ENCODE results near the genes ITPRIP and CFAP58.

DNA sequence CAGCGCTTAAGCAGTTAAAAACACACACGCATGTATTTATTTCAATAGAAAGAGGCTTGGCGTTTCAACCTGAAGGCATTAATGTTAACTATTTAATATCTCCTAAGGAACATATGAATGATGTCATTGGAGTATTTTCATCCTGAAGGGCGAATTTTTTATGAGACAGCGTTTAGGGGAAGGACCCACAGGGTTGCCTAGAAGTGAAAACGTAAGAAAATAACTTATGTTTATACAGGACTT is 1.5 kb downstream of the SLK start:
- PRO-cap: no peak

DNA sequence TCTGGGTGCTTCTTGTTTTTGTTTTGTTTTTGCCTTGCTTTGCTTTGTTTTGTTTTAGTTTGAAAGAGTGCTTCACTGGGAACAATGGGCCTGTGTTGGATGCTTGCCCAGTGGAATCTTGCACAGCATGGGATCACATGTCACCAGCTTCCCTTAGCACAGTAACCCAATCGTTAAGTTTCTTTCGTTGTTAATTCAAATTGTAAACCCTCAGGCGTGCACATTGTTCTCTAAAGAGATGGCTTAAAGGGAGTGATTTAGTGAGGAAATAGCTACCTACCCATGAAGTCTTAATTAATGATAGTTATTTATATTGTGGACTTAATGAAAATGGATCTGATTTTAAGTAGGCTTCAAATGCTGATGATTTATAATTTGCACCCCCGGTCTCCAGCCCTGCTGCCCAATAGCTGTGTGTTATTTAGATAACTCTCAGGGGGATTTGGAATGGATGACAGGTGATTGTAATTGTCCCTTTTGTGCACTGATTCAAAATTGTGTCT is 8.8 kb downstream of the COL17A1 start:
- PRO-cap: no peak

- PRO-cap: no peak
Measured at GRCh38 chr10:104221848-104222156, 10.4 kb downstream of the CFAP43 start.

- PRO-cap: no peak
Measured at GRCh38 chr10:104259980-104260754, 5.5 kb downstream of the GSTO1 start.

GRCh38 chr10:104300630-104301309 is 31.8 kb downstream of the GSTO2 start:
- PRO-cap: no peak

DNA sequence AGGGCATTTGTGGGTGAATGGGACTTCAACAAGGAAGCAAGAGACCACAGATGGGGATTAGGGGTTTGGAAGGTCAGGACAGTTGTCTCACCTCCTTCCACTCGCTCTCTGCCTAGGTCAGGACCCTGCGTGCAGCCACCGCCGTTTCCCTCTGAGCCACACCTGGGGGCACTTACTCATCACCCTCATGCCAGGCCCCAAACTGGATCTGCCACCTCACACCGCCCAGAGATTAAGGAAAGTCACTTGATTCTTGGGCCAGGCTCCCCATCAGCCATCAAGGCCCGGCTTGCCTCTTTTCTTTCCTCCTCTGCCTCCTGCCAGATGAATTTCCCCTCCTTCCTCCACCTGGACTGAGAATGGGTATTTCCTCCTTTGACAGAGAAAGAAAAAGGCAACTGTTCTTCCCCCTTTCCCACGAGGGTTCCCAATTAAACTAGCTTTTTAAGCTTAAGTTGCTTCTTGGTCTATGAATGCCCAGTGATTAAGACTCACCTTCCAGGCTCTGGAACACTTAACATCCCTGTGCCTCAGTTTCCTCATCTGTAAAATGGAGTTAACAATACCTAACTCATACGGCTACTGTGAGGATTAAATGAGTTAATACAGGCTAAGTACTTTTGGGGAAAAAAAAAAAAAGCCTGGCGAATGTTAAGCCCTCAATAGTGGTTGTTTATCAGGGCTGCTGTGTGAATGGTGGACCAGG is 2.8 kb downstream of the ITPRIP start:
- PRO-cap: no peak

- PRO-cap: bidirectional peak, plus-strand start at chr10:104338756, minus-strand start at chr10:104338448
Measured at GRCh38 chr10:104338270-104338914, at the start of gene ITPRIP. ITPRIP (minus strand) TSS chr10:104338465.

DNA sequence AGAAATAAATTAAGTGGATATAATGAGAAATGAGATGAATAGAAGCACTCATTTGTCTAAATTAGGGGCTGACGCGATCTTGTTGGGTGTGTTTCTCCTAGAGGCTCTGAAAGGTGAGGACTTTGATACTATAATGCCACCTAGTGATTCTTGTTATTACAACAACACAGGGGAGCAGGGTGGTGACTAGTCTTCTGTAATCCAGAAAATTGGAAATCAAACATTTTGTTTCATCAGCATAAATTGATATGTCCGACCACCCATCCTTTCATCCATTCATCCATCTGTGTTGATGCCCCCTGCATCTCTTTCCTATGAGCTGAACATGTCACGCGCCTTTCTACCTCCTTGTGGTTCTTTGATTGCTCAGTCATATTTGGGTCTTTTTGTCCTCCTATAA is 3.4 kb upstream of the CFAP58 start:
- PRO-cap: no peak

GRCh38 chr10:104353161-104354038 is at the start of gene CFAP58:
CFAP58 (plus strand) TSS chr10:104353833.
- PRO-cap: unidirectional peak, minus-strand start at chr10:104353446; unidirectional peak, minus-strand start at chr10:104353521; unidirectional peak, minus-strand start at chr10:104353602

DNA sequence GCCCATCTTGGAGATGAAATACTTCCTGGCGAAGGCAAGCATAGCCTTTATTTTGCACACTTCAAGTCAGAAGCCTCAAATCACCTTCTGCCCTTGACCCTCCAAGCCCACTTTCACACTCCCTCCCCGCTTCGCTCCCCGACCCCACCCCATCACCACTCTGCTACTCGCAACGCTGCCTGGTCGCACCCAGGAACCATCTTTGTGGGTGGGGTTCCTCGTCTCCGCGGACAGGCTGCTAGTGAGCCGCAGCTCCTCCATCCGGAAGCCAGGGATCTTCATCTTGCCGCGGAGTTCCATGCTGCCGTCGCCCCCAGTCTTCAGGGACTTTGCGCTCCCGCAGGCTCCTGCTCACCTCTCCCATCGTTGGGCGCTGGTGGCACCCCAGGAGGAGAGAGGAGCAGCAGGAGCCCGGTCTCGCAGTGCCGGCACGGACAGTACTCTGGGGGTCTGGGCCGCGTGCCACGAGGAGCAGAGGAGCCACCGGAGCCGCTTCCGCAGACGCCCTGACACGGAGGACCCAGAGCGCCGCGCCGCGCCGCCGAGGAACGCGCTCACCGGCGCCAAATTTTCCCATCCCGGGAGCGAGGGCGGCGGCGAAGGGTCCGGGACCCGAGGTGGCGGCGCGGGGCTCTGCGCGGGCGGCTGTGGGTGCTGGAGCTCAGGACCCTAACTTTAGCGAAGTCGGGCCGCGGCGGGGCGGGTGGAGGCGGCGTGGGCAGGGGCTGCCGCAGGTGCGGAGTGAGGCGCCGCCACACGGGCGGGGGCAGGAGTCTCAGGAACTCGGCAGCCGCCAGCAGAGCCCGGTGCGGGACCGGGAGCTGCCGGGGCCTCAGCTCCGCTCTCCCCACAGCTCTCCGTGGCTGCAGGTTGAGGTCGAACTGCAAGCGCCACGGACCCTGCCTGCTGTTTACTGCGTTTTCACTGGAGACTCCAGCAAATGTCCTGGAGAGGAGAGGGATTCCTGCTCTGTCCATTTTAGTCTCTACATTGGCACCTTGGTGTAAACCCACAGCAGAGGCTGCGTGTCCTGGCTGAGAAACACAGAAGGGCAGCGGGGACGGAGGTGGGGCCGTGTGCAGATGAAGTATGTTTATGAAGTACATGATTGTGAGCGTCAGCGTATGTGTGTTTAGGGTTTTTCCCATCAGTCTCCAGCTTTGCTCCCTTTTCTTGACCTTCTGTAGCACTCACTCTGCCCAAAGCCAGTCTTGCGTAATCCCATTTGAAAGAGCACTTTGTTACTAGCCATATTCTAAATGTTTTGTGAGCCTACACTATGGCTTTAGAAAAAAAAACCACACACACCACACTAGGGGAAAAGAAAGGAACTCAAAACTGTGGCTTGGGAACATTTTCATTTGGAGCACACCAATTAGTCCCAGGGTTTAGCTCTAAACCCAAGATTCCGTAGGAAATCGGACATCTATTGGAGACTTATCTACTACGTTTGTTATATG is 750.3 kb upstream of the SORCS1 start:
- PRO-cap: no peak

GRCh38 chr10:108894634-108895219 is 1028.6 kb downstream of the XPNPEP1 start:
- PRO-cap: no peak

GRCh38 chr10:108911610-108912614 is 1011.4 kb downstream of the XPNPEP1 start:
- PRO-cap: no peak

DNA sequence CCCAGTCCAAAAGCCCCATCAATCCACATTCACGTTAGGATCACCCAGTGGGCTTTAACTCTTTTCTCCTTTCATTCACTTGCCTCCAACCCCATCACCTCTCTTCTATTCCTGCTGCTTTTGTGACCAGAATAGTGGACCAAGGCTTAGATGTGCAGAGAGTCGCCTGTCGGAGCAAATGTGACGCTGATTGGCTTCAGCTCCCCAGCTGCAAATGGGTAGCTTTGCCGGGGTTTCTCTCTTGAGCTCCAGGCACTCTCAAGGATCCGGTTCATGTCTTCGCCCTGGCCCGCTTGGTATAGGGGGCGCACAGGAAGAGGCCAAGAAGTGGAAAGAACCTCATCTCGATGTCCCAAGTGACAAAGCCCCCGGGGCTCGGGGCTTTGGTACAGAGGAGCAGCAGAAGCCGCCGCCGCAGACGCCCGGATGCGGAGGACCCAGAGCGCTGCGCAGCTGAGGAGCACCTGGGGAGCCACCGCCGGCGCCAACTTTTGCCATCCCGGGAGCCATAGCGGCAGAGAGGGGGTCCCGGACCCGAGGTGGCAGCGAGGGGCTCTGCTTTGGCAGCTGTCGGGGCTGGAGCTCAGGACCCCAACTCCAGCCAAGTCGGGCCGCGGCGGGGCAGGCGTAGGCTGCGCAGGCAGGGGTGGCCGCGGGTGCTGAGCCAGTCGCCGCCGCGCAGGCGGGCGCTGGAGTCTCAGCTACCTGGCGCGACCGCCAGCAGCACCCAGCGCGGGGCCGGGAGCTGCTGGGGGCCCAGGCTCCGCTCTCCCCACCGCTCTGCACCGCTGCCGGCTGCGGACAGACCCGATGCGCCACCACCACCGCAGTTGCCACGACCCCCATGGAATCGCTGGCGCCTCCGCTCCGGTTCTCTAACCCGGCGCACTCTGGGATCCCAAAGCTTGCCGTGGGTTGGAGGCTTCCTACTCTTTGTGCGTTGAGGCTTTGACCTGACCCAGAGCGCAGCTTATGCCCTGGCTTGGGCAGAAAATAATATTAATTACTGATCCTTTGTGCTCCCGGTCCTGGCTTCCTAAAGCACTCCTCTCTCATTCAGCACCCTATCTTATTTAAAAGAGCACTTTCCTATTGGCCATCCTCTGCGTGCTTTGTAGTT is 466.5 kb downstream of the XPNPEP1 start:
- PRO-cap: no peak

GRCh38 chr10:109914935-109915497 is 8.3 kb downstream of the XPNPEP1 start:
- PRO-cap: no peak

DNA sequence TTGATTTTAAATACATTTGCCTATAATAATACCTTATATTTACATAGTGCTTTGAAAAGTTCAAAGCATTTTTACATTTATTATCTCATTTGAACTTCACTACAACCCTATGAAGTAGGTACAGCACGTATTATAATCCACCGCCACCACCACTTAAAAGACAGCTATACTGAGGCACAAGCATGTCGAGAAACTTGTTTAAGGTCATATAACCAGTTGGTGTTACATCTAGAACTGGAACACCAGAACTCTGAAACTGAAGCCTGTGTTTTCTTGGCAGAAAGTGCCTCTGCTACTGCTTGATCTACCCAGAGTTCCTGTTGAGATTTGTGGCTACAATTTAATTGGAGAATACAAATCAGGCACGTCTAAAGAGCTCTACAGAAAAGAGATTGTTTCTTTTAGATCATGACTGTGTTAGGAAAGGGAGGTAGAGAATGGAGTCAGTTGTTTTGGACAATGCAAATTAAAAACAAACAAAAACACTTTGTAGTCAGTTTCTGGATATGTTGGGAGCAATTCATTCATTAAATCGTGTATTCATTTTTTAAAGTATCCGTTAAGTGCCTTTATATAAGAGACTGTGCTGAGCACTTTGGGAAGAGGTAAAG is 4.2 kb upstream of the ADD3 start:
- PRO-cap: no peak

DNA sequence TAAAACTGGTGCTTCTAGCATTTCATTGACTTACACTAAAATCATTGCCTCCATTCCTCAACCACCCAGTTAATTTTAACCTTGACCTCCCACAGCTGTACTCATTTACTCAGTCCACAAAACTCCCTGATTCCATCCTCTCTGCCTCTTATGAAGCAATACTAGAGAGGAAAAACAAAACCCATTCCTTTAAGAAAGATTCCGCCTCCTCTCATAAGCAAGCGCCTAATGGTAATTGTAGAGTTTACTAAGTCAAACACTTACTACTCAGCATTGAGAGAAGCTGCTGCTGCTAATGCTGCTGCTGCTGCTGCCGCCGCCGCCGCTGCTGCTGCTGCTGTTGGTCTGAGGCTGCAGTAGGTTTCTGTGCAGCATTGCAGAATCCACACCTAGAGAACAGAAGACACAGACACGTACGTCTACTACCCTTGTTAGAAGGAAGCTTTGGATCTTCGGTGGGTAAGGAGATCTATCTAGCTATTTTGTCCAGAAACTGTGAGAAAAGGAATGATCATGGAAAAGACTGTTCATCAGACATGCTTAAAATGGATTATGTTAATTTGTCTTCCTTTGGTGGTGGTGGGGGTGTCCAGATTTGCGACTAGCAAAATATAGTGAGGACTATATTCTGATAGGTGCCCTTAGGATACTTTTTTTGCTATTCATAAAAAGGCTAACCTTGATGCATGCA is 1.9 kb upstream of the ADD3 start:
- PRO-cap: unidirectional peak, plus-strand start at position 276 of the sequence

DNA sequence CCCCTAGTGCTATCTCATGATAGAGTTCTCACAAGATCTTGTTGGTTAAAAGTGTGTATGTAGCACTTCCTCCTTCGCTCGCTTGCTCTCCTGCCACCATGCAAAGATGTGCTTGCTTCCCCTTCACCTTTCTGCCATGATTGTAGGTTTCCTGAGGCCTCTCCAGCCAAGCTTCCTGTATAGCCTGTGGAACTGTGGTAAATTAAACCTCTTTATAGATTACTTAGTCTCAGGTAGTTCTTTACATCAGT is 78.7 kb downstream of the ADD3 start:
- PRO-cap: no peak

DNA sequence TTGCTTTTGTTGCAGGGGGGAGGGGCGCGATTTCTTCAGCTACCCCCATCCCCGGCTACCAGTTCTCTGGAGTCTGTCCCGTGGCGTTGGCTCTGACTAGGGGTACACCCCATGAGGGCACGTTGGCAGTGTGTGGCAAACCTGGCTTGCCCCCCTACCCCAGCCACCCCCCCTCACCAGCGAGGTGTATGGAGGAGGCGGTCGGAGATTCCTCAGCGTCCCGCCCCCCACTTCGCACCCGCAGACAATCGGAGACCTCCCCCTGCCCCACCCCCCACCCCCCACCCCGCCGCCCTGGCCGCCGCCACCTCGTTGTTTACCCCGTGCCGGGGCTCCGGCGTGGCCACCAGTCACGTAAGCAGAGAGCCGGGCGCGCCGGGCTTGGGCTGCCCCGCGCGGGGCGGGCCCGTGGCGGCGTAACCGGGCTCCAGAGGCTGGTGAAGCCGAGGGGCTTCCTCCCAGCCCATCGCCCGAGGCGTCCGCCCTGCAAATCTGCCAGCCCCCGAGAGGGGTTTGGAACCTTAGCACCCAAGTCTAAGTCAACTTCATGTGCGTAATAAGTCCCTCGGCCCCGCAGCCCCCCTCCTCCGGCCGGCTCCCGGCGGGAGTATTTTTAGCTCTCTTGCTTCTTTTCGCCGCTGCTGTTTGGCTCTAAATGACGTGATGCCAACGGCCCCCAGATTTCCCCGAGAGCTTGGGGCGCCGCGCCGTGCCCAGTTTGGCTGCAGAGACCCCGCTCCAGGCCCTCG is 2.5 kb downstream of the MXI1 start:
- PRO-cap: bidirectional peak, plus-strand start at position 349 of the sequence, minus-strand start at position 229 of the sequence

- PRO-cap: unidirectional peak, minus-strand start at chr10:110215803
Measured at GRCh38 chr10:110215746-110216271, 8.4 kb downstream of the MXI1 start.

- PRO-cap: no peak
Measured at GRCh38 chr10:110296515-110297053, 8.1 kb downstream of the SMNDC1 start.

Measured in colonic mucosa (tissue), 1 donor.